ENCODE measurements around a stretch of chr14.

GRCh38 chr14:90838900-90839838 lies 22.9 kb upstream of the TTC7B start:
- RRBS, 2 experiments = no CpG with 5 or more reads among the region's 14 CpGs

- RRBS, 2 experiments = no CpG with 5 or more reads among the region's 2 CpGs
Observed at GRCh38 chr14:90933729-90934582, 117.7 kb upstream of the TTC7B start.

DNA sequence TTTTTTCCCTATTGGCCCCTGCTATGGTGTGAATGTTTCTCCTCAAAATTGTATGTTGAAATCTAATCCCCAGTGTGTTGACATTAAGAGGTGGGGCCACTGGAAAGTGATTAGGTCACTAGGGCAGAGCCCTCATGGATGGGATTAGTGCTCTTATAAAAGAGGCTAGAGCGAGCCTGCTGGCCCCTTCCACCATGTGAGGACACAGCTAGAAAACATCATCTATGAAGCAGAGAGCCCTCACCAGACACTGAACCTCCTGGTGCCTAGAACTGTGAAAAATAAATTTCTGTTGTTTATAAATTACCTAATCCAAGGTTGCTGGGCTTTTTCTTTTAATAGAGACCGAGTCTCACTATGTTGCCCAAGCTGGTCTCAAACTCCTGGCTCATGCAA lies 51.3 kb downstream of the RPS6KA5 start:
- RRBS, 2 experiments = no CpG with 5 or more reads among the region's 2 CpGs

DNA sequence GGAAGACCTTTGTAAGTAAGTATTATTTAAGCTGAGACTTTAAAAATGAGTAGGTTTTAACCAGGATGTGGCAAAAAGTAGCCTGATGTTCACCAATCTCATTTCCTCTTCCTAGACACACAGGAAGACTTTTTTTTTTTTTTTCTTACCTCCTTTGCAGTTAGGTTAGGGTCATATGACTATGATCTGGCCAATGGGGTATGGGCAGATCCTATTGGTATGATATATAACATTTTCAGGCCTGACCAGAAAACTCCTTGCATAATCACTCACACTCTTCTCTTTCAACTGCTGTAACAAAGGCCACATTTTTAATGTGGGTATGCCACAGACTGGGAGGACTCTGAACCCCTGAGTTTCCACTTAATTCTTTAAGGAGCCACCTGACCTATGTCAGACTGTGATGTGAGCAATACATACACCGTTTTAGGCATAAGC lies 2.7 kb upstream of the RPS6KA5 start:
- RRBS, 2 experiments = no CpG with 5 or more reads among the region's 1 CpG

GRCh38 chr14:91115561-91116558 lies 2.0 kb downstream of the DGLUCY start:
- RRBS, 2 experiments = 100% methylated on average over 1 of the region's 11 CpGs; no CpG with 5 or more reads in 1 of the 2 experiments

- RRBS, 2 experiments = no CpG with 5 or more reads among the region's 7 CpGs
Observed at GRCh38 chr14:91119794-91120466, 6.1 kb downstream of the DGLUCY start.

GRCh38 chr14:91170264-91171171 lies 56.6 kb downstream of the DGLUCY start:
- RRBS, 2 experiments = no CpG with 5 or more reads among the region's 13 CpGs

- RRBS, 2 experiments = no CpG with 5 or more reads among the region's 6 CpGs
Observed at GRCh38 chr14:91249686-91250102, 5.2 kb upstream of the GPR68 start.

DNA sequence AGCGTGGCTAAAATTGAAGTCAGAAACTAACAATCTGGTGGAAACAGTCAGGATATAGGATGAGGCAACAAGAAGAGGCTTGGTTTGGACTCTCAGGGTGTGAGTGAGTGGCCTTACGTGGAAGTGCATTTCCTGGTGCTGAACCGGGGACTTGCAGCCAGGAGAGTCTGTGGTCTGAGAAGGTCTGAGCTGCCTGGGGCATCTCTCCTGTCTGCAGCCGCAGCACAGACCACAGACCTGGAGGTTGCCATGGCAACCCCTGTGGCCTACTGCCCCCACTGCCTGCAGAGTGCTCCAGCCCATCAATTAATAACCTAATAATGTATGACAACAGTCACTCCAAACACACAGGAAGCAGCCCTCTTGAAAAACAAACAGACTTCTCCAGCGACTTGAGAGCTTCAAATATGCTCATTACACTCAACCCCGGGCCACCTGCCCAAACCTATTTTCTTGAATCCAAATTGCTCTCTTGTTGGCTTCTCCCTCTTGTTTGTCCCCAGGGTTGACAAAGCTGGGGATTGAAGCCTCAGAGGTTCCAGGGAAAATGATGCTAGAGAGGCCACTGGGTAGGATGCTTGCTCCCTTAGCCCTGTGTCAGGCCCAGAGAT lies 5.7 kb upstream of the GPR68 start:
- RRBS, 2 experiments = no CpG with 5 or more reads among the region's 6 CpGs

DNA sequence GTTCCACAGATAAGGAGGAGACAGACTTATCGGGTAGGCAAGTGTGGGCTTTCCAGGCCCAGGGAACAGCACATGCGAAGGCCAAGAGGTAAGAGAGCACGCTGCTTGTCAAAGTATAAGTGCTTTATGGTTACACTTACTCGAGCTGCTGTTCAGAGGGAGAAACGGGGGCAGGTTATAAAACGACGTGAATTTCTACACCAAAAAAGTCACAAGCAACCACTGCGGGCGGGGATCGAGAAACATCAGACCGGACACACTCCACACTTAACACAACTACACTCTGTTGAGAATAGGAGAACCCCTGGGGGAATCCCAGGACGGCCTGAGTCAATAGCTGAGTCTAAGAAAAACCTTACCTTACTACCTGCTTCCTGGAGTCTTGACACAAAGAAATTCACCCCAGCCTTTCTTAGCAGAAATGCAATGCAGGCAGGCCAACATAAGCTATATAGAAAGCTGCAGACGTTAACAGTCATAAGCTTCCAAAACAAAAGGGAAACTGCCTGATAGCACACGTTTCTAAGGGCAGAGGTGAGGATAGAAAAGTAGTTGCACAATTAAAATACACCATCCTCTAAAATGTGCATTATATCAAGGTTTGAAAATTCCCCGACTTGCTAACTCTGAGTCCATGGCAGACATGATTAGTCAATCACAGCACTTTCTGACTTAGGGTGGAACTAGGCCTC lies 68.2 kb downstream of the CCDC88C start:
- RRBS, 2 experiments = no CpG with 5 or more reads among the region's 15 CpGs

- RRBS, 2 experiments = no CpG with 5 or more reads among the region's 6 CpGs
Observed at GRCh38 chr14:91377879-91378322, 39.7 kb downstream of the CCDC88C start.

- RRBS, 2 experiments = no CpG with 5 or more reads among the region's 16 CpGs
Observed at GRCh38 chr14:91408127-91408926, 9.3 kb downstream of the CCDC88C start.

DNA sequence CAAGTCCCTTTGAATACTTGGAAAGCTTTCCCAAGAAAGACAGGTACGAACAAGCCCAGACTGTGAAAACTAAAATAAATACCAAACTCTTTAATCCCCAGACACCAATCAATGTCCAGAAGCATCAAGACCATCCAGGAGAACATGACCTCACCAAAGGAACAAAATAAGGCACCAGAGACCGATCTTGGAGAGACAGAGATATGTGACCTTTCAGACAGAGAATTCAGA lies 76.8 kb downstream of the CATSPERB start:
- RRBS, 2 experiments = no CpG with 5 or more reads among the region's 2 CpGs

DNA sequence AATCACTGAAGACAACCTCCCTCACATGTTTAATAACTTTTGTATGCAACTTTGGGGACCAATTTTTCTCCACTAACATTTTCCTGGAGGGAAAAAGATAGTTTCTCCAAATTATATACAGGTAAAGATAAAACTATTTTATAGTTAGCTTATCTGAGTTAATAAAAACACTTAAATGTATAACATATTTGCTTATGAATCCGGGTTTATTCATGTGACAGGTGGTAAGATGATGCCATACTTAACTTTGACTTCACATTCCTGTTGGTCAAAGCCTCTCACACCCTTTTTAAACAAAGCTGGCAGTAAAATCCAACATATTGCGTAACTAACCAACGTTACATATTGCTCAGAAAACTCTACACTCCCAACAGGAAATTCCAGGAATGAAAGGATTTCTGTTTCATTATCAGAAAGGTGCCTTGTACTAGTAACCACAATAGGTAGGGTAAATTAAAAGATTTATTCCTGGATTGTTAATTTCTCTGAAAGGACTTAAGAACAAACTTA lies 23.6 kb upstream of the CATSPERB start:
- RRBS, 2 experiments = no CpG with 5 or more reads among the region's 3 CpGs

DNA sequence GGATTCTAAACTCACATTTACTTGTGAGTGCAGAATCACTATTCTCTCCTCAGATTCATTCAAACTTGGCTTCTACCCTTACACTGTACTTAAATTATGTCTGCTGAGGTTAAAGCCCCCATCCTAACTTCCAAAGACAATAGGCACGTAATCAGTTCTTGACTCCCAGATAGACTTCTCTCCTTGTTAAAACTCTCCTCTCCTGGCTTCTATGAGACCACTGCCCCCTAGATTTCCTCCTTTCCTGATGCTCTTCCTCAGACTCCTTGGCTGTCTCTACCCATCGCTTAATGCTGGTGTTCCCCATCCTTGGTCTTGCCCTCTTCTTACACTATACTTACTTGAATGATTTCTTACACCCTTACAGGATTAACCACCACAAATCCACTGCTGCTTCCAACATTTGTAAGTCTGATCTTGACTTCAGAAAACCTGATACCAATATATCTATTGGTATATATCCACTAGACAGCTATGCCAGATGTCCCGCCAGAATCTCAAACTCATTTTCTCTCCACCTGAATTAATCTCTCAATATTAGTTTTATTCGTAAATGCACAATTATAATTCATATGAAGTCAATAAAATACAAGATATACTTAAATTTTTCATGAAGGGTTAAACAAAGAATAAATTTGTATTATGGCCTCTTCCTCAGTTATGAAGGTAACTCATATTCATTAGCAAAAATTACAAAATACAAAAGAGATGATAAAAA lies 32.6 kb downstream of the TC2N start:
- RRBS, 2 experiments = no CpG with 5 or more reads among the region's 4 CpGs

DNA sequence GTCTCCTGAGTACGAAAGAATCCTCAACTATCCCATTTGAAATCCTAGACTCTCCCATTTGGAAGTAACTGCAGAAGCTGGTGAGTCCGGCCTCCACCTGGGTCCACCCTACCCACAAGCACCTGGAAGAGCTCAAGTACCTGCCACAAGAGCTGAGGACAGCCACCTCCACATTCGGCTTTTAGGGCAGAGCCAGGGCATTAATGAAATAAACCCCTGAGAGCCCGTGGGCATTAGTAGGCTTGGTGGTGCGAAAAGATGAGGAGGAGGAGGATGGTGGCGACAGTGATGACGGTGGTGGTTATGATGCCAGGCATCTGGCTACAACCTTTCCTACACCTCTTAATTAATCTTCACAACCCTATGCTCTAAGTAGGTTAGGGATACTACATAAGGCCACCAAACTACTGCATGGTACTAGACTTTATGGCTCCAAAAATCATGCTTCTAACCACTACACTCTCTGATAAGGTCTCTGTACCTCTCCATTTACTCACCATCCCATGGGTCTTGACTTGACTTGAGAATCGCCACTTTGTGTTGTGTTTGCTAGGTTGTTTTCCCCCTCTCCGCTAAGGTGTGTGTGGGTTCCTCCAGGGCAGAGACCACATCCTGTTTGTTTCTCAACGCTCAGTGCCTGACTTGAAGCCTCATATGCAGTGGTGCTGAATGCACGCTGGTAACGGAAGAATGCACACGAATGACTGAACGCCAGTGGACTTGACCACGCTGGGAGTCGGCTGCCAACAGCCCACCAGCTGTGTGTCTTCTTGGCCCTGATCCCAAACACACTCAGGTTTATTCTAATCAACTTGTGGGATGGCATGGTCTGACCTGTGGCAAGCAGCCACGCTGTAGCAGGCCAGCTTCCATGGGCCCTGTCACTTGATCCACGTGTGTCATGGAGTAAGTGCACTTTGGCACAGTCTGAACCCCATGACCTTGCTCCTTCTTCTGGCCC lies 5.9 kb upstream of the TC2N start:
- RRBS, 2 experiments = no CpG with 5 or more reads among the region's 18 CpGs

DNA sequence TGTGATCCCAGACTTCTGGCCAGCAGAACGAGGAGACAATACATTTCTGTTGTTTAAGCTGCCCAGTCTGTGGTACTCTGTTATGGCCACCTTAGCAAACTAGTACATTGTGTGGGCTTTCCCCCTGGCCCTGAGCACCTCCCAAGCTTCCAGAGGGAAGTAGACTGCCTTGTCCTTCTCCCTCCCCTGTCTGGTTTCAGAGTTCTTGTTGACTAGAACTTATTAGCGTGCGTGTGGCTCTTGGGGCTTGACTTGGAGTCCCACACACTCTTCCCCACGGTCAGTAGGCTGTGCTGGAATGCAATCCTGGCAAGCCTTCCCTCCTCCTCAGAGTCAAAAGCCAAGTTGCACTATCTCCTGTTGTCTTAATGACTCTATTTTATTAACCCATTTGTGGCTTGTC lies 27.7 kb downstream of the FBLN5 start:
- RRBS, 2 experiments = no CpG with 5 or more reads among the region's 4 CpGs

DNA sequence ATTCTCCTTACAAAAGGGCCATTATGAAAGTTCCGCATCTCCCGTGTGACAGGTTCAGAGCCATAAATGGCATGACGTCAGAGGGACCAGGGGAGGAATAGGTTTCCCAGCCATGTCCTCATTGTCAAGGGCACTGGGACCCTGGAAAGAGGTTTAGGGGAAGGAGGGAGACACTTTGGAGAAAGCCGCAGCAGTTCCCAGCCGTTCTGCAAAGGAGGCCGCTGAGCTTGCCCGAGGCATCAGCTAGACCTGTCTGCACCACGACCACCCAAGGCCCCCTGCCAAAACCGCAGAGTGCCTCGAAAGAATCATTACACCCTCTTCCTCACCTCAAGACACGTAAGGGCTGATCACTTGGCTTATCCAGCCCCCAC lies 12.4 kb downstream of the FBLN5 start:
- RRBS, 2 experiments = no CpG with 5 or more reads among the region's 11 CpGs

GRCh38 chr14:92142871-92143690 lies 21.3 kb downstream of the CPSF2 start:
- RRBS, 2 experiments = no CpG with 5 or more reads among the region's 9 CpGs

All from NT2/D1 (cell line).